ENCODE measurements around a stretch of chr3.

DNA sequence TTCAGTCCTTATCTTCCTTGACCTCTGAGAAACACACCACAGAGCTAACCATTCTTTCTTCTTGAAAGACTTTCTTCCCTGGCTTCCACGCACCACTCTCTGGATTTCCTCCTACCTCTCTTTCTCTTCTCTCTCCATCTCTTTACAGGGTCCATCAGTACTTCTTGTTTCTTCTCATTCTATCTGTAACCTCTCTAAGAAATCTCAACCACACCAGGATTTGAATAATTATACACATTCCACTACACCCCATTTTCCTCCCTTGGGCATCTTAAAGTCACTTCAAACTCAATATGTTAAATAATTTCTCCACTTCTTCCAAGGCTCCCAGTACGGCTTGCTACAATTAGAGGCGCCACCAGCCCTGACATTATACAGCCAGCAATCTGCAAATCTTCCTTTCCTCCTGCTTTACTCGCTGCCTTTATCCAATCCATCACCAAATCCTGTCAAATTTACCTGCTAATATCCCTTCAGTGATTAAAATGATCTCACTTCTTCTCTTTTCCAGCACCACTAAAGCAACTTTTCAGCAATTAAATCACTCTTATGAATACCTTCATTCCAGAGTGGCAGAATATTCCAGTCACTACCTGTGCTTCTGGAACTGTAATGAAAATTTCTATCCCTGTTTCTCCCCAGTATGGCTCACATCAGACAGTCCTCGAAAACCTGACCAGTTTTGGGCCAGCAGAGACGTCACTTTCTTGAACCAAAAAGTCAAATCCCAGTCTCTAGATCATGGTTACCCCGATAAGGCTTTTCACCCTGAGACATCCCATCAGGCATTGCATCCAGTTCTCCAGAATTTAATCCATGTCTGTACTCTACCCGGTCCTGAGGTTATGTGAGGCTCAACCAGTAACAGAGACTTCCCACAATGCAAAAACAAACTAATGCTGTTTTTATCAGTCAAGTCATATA is 13.8 kb downstream of the WWTR1 start:
- PRO-cap, 2 experiments: no peak in any of the 2 experiments
- RAMPAGE, long total RNA, 4 experiments: start-site peak on the minus strand in 1 of 4 experiments, centred at positions 518 to 684 of the sequence, 6 to 7 reads per replicate

- PRO-cap, 2 experiments: no peak in any of the 2 experiments
- RAMPAGE, long total RNA, 4 experiments: no peak in any of the 4 experiments
Measured at GRCh38 chr3:149650534-149651302, 7.1 kb downstream of the WWTR1 start.

DNA sequence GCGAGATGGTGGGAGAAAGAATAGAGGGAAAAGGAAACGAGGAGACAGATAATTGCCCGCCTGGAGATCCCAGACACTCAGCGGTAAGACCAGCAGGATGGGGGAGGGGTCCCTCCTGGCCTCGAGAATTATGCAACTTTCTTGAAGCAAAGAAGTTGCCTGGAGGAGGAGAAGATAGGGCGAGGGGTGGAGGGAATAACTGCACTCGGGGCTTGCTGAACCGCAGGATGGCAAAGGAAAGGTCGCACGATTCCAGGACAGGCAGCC is 508 bp downstream of the WWTR1 start:
- PRO-cap, 2 experiments: peak in 1 of 2 experiments; most common plus-strand start position 218 of the sequence (in 1); most common minus-strand start position 88 of the sequence (in 1)
- RAMPAGE, long total RNA, 4 experiments: no peak in any of the 4 experiments

DNA sequence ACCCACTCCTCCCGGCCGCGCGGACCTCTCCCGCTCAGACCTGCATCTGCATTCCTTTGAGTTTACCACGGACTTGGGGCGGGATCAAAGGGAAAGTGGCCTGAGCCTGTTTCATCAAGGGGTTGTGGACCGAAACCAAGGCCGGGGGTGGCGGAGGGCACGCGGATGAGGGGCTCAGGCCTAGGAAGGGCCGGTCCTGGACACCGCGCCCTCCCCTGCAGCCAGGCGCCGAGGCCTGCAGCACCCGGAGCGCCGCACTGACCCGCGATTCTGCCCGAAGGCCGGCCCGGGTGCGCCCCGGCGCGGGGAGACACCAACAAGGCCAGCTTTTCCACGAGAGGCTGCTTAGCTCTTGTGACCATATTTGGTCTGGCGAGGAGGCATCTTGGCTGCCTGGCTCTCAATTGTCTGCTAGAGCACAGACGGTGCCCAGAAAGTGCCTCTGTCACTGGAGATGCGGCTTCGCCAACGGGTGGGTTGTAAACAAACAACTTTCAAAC is 462 bp upstream of the WWTR1 start:
- PRO-cap, 2 experiments: peak in 2 of 2 experiments; most common plus-strand start position 414 of the sequence (in 1); most common minus-strand start position 272 of the sequence (in 2)
- RAMPAGE, long total RNA, 4 experiments: no peak in any of the 4 experiments

DNA sequence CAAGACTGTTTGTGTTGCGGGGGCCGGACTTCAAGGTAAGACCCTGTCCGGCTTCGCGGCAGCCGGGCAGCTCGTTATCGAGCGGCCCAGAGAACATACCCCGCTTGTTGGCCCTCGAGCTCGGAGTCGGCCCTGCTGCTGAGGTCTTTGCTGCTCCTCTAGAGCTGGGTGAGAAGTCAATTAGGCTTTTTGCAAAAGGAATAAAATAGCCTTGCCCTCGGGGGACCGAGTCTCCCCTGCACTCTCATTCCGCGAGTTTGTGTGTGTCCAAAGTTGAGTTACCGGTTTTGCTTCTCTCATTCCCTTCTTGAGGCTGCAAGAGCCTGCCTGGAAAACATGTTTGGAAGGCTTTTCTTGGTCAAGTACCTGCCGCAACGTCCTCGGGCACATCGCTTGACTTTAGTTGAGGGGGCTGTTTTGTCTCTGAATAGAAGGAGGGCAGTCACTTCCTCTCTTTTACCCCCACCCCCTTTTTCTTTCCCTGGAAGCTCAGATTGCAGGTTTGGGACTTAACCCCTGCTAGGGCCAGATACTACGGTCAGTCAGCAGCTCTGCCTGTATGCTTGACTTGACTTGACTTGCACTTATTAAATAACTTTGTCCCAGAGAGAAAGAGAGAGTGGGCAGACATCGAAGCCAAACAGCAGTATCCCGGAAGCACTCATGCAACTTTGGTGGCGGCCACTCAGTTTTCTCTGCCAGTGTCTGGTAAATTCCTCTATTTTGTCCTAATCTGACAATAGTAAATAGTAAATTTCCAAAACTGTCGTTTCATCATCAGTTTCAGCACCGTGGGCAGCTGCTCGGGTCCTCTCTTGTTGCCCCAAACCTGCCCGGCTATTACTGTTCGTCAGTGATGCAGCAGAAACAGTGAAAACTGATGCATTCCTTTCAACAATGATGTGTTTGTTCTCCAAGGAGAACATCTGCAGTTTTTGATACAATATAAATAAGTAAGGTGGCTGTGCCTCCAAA is 591 bp downstream of the RNF13 start:
- PRO-cap, 2 experiments: peak in 1 of 2 experiments; most common plus-strand start position 477 of the sequence (in 1); most common minus-strand start position 391 of the sequence (in 1)
- RAMPAGE, long total RNA, 4 experiments: no peak in any of the 4 experiments

GRCh38 chr3:149924252-149924916 is 46.3 kb downstream of the PFN2 start:
- PRO-cap, 2 experiments: no peak in any of the 2 experiments
- RAMPAGE, long total RNA, 4 experiments: start-site peak on the plus strand in 2 of 4 experiments, at chr3:149924504-149924865 at its widest, 17 to 19 reads per replicate

DNA sequence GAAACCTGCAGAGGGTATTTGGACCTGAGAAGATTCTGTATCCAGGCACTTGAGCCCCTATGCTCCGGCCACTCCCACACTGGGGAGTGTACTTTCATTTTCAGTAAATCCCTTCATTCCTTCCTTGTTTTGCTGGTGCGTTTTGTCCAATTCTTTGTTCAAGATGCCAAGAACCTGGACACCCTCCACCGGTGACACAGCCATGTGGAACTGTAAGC is 68.3 kb upstream of the PFN2 start:
- PRO-cap, 2 experiments: no peak in any of the 2 experiments
- RAMPAGE, long total RNA, 4 experiments: no peak in any of the 4 experiments

DNA sequence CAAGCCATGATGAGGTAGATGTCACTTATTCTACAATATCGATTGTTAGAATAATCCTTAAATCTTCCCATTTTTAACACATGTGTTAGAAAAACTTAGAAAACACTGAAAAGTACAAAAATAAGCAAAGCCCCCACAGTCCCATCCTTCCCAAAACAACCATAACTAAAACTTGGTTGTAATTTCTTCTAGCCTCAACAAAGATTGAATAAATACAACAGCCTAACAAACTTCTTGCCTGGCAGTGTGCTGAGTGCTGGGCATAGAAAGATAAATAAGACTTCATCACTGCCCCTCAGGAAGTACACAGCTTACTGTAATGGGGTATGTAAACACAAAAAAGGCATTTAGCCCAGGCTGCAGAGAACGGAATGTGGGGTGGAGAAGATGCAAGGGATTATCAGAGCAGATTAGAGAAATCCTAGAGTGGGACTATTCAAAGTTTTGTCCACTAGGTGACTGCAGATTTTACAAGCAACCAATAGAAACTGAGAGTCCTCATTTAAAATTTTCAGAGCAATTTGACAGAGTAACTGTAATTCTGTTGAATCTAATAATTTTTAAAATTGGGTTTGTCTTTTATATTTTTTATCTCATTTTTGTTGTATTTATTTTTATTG is 35.4 kb upstream of the TSC22D2 start:
- PRO-cap, 2 experiments: no peak in any of the 2 experiments
- RAMPAGE, long total RNA, 4 experiments: no peak in any of the 4 experiments

- PRO-cap, 2 experiments: no peak in any of the 2 experiments
- RAMPAGE, long total RNA, 4 experiments: no peak in any of the 4 experiments
Measured at GRCh38 chr3:150385262-150385864, 22.7 kb upstream of the TSC22D2 start.

DNA sequence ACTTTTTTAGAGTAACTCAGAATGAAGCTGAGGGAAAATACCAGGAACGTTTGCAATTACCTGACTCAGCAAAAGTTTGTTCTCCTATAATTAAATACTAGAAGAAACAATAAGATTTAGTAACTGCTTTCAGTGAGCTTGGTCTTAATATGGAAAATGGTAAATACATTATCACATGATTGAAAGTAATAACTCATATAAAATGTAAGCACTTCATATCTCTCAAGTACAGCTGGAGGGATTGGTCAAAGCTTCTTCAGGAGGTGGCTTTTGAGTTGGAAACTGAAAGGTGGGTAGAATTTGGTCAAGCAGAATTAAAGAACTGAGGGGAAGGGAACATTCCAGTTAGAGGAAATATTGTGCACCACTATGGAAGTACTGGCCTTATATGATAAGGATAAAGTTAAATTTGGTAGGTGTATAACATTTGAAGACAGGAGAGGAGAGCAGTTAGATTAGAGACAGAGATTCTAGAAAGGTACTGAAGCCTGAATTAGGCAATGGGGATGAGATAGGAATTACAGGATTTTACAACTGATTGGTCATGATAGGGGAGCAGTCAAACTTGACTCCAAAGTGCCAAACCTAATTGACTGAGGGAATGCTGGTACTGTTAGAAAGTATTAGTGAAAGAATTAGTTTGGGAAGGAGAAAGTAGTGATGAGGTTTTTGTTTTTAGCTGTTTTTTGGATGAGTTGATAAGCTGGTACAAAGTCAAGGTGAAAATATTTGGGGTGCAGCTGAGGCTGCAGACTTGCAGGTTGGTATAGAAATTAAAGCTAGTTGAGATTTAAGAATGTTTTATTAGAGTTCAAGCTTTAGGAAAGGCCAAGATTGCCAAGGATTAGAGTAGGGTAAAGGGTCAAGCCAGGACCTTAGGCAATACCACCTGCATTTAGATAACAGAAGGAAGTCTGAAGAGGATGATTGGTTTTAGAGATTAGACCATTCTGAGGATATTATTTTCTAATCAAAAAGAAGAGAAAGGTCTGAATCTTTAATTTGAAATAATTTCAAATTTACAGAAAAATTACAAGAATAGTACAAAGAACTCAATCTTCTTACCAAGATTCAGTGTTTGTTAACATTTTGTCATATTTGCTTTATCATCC is 22.2 kb downstream of the TSC22D2 start:
- PRO-cap, 2 experiments: no peak in any of the 2 experiments
- RAMPAGE, long total RNA, 4 experiments: start-site peak on the plus strand in 1 of 4 experiments, centred at position 445 of the sequence, 9 reads per replicate

GRCh38 chr3:150441375-150442187 is 33.5 kb downstream of the TSC22D2 start:
- PRO-cap, 2 experiments: no peak in any of the 2 experiments
- RAMPAGE, long total RNA, 4 experiments: no peak in any of the 4 experiments

DNA sequence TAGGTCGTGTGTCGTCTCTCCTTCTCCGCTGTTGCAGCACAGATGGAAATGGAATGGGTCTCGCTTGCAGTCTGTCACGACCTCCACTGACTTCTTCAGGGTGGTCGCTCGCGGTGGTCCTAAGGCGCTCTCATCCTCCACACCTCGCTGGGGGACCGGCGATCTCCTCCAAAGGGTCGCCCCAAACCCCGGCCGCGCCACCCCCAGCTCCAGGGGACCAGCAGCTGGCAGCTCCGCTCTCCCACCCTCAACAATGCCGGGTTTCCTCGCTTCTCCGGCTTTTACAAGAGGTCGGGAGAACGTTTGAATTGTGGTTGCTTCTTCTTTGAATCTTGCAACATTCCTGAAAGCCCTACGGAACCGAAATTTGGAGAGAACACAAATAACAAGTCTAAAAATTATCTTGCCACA is 25.9 kb downstream of the SERP1 start:
- PRO-cap, 2 experiments: no peak in any of the 2 experiments
- RAMPAGE, long total RNA, 4 experiments: no peak in any of the 4 experiments

GRCh38 chr3:150544725-150545182 is 1.5 kb downstream of the SERP1 start:
- PRO-cap, 2 experiments: no peak in any of the 2 experiments
- RAMPAGE, long total RNA, 4 experiments: no peak in any of the 4 experiments

- PRO-cap, 2 experiments: no peak in any of the 2 experiments
- RAMPAGE, long total RNA, 4 experiments: no peak in any of the 4 experiments
Measured at GRCh38 chr3:150699135-150699727, 4.5 kb downstream of the ERICH6 start.

DNA sequence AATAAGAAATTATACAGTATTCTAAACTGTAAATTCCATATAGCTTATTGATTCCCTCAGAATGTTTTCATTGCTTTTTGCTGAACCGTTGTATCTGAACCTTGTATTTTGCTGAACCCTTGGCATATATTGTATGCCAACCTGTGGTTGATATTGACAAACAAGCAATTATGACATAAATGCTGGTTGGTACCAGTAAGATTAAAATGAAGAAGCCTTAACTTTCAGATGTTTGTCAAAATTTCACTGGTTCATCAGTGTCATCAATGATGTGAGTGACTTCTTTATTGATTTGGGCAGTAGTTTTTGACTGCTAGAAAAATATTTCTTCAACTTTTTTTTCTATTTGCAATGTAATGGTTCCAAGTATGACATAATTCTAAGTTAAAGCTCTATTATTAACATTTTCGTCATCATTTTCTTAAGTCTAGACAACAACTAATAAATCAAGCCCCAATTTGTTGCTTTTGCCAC is 25.5 kb upstream of the ERICH6 start:
- PRO-cap, 2 experiments: no peak in any of the 2 experiments
- RAMPAGE, long total RNA, 4 experiments: no peak in any of the 4 experiments

GRCh38 chr3:150741359-150742211 is 21.4 kb downstream of the SIAH2 start:
- PRO-cap, 2 experiments: no peak in any of the 2 experiments
- RAMPAGE, long total RNA, 4 experiments: no peak in any of the 4 experiments

DNA sequence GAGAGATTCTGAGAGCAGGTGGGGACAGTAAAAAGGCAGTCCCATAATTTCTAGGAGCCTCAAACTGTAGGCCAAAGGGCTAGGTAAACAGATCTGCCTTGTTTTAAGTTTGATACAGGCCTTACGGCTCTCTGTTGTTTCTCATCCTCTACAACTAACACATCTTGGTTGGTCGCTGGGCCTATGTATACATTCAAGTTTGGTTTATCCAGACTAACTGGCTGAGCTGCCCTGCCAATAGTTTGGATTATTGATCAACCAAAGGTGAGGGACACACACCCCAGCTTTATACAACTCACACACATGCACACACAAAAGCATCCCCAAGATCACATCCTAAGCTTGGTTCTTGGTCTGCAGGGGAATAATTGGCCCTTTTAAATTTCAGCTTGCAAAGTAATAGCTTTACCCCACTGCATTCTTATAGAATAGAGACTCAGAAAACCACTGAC is 3.0 kb downstream of the SIAH2 start:
- PRO-cap, 2 experiments: no peak in any of the 2 experiments
- RAMPAGE, long total RNA, 4 experiments: no peak in any of the 4 experiments

DNA sequence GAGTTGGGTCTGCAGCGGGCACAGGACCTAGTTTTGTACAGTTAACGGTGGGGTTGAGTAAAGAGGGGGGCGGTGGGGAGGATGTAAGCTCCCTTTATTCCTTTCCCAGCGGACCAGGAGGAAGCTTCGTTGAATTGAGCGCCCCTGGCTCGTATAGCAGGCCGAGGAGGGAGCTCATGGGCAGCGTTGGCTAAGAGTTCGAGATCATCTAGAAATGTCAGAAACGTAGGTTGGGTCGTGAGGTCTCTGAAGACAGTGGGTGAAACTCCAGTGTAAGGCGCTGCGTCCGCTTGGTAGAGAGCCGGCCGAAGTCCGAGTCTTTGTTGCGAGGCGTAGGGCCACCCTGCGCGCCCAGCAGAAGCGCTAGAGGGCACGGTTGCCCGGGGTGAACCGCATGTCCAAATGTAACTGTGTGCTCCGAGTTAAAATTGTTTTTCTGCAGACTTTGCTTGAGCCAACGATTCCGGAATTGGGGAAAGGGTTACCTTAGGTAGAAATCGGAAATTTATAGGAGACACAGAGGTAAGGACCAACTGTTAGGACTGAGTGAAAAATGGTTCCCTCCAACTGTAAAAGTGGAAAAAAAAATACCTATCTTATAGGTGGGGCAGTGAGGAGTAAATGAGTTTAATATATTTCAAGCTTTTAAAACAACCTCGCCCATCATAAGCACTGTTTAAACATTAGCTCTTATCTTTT is 889 bp upstream of the SIAH2 start:
- PRO-cap, 2 experiments: no peak in any of the 2 experiments
- RAMPAGE, long total RNA, 4 experiments: no peak in any of the 4 experiments

- PRO-cap, 2 experiments: no peak in any of the 2 experiments
- RAMPAGE, long total RNA, 4 experiments: no peak in any of the 4 experiments
Measured at GRCh38 chr3:150770521-150771013, 7.6 kb upstream of the SIAH2 start.

GRCh38 chr3:151084999-151085394 is 467 bp upstream of the MED12L start:
- PRO-cap, 2 experiments: no peak in any of the 2 experiments
- RAMPAGE, long total RNA, 4 experiments: no peak in any of the 4 experiments